Myometrial cell (primary cell): Measurements from ENCODE around the gene SBF2.

GRCh38 chr11:9250045-9250613 is 15.0 kb downstream of the DENND5A start:
- RAMPAGE, long total RNA, result no peak

DNA sequence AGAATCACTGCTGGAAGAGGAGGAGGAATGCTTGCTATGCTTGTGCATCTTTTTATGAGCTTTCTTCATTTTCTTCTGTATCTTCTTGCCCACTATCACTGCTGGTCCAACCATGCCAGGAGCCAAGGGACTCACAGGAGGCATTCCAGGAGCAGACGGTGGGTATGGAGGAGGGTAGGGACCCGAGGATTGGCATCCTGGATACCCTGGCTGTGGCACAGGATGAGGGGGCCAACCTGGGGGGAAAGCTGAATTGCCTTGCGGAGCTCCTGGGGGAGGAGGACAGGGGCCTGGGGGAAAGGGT is 3.2 kb downstream of the TMEM41B start:
- RAMPAGE, long total RNA, result no peak

DNA sequence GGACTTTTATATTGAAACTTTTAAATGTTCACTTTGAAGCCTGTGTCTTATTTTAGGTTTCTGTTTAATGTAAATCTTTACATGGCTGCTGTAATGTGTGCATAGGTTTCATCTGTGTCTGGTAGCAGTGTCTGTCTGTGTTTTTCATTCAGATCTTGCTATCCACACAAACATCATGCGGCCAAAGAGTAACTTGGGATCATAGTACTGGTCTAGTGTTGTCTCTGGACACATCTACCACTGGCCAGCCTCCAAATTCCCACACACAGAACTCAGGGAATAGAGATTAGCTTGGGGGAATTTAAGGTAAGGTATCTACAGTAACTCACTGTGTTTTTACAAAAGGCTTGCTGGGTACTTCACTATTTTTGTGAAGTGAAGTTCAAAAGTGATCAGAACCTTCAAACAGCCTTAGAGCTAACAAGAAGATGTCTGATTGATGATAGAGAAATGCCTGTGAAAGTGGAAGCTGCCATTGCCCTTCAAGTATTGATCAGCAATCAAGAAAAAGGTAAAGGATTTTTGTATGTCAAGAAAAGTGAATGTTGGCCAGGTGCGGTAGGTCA is 32.0 kb upstream of the ZNF143 start:
- RAMPAGE, long total RNA, result no peak

DNA sequence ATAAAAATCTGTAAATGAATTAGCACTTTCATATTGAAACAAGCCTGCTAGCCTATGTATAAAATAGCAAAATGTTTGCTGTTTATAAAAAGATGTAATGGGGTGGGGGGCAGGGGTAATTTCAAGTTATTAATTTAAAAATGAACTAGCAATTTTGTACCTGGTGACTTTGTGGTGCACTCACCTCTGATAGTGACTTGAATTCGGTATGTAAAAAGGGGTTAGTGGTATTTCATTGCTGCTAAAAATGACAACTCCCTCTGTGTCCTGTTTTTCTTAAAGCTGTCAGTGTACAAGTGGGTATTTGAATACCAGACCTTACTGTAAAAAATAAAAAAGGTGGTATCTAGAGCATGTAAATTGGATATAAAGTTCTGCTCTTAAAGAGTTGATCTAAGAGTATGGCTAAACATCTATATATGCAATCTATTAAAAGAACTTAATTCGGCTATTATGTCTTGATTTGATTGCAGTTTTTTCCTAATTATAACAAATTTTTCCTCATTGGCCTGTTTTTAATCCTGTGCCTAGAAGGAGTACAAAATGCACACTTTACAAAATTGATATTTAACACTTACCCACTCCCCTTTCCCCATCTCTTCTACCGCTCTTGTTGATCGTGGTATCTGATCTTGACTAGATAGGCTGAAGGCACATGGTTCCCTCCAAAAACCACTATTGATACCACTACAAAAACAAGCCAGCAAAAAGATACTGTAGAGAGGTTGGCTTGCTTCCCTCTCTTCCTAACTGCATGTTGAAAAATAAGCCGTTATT is 14.8 kb upstream of the ZNF143 start:
- RAMPAGE, long total RNA, result no peak

DNA sequence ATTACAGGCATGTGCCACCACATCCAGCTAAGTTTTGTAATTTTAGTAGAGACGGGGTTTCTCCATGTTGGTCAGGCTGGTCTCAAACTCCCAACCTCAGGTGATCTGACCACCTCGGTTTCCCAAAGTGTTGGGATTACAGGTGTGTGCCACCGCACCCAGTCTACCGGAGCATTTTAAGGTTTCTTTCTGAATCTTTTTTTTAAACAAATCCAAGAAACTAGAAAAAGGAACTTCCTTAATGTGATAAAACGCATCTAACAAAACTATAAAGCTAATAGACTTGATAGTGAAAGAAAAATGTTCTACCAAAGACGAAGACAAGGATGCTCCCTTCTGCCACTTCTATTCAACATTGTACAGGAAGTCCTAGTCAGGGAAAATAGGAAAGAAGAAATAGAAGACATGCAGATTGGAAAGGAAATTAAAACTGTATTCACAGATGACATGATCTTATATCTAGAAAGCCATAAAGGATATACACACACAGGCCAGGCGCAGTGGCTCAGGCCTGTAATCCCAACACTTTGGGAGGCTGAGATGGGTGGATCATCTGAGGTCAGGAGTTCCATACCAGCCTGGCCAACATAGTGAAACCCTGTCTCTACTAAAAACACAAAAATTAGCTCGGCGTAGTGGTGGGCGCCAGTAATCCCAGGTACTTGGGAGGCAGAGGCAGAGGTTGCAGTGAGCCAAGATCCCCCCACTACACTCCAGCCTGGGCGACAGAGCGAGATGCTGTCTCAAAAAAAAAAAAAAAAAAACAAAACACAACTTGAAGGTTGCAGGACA is 10.8 kb upstream of the ZNF143 start:
- RAMPAGE, long total RNA, result no peak

- RAMPAGE, long total RNA, result no peak
Observed at GRCh38 chr11:9530914-9531292, 42.6 kb upstream of the WEE1 start.

DNA sequence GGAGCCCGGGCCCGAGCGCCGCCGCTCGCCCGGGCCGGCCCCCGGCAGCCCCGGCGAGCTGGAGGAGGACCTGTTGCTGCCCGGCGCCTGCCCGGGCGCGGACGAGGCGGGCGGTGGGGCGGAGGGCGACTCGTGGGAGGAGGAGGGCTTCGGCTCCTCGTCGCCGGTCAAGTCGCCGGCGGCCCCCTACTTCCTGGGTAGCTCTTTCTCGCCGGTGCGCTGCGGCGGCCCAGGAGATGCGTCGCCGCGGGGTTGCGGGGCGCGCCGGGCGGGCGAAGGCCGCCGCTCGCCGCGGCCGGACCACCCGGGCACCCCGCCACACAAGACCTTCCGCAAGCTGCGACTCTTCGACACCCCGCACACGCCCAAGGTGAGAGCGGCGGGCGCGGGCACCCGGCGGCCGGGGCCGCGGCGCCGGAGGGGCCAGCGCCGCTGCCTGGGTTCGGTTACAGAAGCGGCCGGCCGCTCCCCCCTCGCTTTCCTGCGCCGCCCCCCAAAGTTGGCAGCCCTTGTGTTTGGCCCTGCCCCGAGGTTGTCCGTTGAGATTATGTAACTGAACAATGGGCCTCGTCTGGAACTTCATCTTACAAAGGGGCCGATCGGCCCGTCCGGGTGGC is 778 bp downstream of the WEE1 start:
- RAMPAGE, long total RNA, result no peak

- RAMPAGE, long total RNA, result no peak
Observed at GRCh38 chr11:9664838-9665206, 945 bp downstream of the SWAP70 start.

- RAMPAGE, long total RNA, result no peak
Observed at GRCh38 chr11:9849829-9850400, 186.0 kb downstream of the SWAP70 start.

DNA sequence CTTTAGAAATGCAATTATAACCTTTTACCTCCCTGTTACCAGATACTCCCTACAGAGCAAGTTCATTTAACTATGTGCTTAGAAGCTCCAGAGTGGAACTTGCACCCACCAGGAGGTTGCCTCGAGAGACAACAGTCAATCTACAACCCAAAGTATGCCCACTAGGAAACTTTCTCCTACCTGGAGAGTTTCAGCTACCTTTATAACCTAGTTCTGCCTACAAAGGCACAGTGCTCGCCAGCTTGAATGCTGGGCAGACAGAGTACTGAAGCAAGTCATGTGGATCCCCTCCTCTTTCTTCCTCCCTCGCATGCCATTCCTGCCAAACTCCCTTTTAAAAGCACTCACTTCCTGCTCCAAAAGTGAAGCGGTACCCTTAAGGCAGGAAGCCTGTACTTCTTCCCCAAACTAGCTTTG is 258.9 kb downstream of the SWAP70 start:
- RAMPAGE, long total RNA, result no peak

GRCh38 chr11:10164728-10165360 is 129.2 kb downstream of the SBF2 start:
- RAMPAGE, long total RNA, result no peak

GRCh38 chr11:10293123-10294420 is at the start of gene SBF2:
TSS of gene SBF2 (minus strand) at chr11:10294219.
- RAMPAGE, long total RNA, result no peak

DNA sequence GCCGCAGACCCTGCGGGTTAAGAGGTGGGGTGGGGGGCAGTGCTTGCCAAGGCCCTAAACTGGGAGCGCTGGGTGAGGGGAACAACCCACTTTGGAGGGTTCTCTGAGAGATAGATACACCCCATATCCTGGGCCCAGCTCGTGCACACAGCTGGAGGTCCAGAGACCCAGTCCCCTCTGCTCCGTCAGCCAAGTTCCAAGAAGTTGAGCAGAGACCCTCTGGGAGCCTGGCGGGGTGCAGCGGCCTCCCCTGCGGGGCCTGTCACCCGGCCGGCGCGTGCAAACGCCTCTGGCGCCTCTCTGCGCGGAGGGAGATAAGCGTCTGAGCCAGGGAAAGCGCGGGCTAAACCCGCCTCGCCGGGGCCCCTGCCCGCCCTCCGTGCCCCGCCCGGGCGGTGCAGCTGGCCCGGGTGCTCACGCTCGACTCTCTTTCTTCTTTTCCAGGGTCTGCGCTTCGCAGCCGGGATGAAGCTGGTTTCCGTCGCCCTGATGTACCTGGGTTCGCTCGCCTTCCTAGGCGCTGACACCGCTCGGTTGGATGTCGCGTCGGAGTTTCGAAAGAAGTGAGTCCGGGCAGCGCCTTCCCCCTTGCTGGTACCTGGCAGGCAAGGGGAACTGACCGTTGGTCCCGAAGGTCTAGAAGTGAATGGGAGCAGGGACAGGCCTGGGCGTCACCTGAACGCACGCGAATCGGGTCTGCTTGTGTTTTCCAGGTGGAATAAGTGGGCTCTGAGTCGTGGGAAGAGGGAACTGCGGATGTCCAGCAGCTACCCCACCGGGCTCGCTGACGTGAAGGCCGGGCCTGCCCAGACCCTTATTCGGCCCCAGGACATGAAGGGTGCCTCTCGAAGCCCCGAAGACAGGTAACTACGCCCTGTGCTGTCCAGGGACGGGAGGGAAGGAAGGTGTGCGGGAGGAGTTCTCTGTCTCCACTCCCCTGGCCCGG is 636 bp downstream of the ADM start:
- RAMPAGE, long total RNA, result no peak

DNA sequence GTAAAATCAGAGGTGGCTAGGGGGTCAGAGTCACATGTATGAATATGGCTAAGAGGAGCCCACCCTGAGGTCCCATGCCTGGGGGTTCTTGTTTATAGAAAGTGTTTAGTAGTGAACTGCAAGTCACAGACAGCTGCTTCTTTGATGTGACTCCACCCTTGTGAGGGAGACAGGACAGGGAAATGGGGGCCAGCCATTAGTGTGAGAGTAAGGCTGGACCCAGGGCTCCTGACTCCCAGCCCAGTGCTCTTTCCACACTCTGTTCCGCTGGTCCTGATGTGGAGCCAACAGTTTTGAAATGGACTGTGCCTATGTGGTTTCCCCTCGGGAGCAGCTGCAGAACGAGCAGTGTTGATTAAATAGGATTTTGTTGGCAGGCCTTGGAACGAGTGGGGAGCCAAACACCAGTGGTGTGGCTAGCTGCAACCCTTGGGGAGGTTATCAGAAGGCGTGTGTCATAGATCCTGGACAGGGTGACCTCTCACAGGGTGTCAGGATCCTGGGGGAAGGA is 66.6 kb upstream of the AMPD3 start:
- RAMPAGE, long total RNA, result no peak

GRCh38 chr11:10444917-10445335 is 10.1 kb upstream of the AMPD3 start:
- RAMPAGE, long total RNA, result no peak

DNA sequence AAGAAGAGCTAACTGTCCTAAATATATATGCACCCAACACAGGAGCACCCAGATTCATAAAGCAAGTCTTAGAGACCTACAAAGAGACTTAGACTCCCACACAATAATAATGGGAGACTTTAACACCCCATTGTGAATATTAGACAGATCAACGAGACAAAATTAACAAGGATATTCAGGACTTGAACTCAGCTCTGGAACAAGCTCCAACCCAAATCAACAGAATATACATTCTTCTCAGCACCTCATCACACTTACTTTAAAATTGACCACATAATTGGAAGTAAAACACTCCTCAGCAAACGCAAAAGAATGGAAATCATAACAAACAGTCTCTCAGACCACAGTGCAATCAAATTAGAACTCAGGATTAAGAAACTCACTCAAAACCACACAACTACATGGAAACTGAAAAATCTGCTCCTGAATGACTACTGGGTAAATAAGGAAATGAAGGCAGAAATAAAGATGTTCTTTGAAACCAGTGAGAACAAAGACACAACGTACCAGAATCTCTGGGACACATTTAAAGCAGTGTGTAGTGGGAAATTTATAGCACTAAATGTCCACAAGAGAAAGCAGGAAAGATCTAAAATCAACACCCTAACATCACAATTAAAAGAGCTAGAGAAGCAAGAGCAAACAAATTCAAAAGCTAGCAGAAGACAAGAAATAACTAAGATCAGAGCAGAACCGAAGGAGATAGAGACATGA is 13.6 kb downstream of the AMPD3 start:
- RAMPAGE, long total RNA, result no peak

DNA sequence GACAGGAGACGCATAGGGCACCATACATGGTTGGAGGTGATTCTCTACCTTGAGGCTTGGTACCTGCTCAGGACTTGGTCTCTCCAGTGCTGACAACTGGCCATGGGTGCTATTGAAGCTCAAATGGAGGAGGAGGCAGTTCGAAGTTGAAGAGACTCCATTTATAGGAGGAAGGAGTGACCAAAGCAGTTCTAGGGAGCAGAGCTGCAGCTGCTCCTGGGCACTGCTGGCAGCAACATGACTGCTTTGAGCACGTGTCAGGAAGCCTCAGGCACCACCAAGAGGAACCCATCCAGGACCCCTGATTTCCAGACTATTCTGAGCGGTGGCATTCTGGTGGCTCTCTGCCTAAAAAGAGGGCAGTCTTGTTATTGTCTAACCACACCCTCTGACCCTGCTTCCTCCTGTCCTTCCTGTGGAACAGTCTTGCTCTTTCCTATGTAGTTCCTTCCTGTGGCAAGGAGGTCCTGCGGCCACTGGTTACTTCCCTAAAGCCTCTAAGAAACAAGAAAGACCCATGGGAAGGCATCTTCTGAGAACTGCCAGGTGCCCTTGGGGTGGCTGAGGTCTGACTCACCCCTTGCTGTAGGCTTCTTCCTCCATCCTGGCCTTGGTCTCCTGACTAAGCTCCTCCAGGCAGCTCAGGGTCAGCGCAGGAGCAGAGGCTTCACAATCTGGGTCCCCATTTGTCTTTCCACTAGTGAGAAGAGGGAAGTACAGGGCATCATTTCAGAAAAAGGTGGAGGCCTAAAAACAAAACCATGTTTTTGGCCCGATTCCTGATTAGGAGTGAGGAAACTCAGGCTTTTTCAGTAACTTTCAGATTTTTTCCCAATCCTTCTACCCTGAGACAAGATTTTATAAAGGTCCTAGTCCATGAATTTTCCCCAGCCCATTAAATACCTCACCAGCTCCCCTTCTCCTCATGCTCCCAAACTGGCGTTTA is 13.1 kb upstream of the LYVE1 start:
- RAMPAGE, long total RNA, result no peak

DNA sequence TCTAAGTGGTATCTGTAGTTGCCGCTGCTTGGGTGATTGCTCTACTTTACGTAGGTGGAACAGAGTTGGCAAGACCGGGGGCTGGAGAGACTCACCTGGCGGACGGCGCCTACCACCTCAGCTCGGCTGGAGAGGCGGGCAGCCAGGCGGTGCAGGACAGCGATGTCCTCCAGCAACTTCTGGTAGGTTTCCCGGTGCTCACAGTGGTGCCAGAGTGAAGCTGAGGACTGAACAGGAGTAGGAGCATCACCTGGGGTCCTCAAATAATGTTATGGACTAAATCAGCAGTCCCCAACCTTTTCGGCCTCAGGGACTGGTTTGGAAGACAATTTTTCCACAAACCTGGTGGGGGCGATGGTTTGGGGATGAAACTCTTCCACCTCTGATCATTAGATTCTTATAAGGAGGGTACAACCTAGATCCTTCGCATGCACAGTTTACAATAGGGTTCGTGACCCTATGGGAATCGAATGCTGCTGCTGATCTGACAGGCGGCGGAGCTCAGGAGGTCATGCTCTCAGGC is 34.6 kb upstream of the LYVE1 start:
- RAMPAGE, long total RNA, result no peak

- RAMPAGE, long total RNA, result no peak
Observed at GRCh38 chr11:10640091-10640716, 53.4 kb downstream of the IRAG1 start.

DNA sequence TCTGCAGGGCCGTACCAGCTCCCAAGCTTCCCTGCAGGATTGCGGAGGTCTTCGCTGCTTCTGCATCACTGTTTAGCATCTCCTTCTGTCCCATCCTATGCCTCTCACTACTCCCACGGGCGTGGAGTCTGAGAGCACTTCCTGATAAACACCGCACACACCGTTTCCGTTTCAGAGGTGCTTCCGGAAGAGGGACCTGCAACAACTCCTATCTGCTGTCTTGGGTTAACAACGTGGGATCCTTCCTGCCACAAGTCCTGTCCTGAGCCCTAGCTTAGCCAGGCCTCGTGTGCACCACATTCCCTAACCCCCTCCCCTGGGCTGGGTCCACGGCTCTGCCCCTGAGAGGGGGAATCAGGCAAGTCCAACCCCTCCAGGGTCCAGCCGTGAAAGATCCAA is 196.6 kb downstream of the CSNK2A3 start:
- RAMPAGE, long total RNA, result no peak